Colon Carcinoma Metastatic in the Lung (tissue), 2 donors: ENCODE data around the gene ZMPSTE24.

GRCh38 chr1:40257618-40258408 lies at the start of gene ZMPSTE24:
ZMPSTE24 (plus strand) TSS chr1:40258236.
- PRO-cap, 2 experiments: peak in 2 of 2 experiments; most common plus-strand start chr1:40258218 (in 1); most common minus-strand start chr1:40257948 (in 2)

- PRO-cap, 2 experiments: no peak in any of the 2 experiments
Measured at GRCh38 chr1:40339093-40339435, 22.0 kb upstream of the COL9A2 start.

- PRO-cap, 2 experiments: no peak in any of the 2 experiments
Measured at GRCh38 chr1:40387255-40387971, 13.9 kb downstream of the SMAP2 start.

DNA sequence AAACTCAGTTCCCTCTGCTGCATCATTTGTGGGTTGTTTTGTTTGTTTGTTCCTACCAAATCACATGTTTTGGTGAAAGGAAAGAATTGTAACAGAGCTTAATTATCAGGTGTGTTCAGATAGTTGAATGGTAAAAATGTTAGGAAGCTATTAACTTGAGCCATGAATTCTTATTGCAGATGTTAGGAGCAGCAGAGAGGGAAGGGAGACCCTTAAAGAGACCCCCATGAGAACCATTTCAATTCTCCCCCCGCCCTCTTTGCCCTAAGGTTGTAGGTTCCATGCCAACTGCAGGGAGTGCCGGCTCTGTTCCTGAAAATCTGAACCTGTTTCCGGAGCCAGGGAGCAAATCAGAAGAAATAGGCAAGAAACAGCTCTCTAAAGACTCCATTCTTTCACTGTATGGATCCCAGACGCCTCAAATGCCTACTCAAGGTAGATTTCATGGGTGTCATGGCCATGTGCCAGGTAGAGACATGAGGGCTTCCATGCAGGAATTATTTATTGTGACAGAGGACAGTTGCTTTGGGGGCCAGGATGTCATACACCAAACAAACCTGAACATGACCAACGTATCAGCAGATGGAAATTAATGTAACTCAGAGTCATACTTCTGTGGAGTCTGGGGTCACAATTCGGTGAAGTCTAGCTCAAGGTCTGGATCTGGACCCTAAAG lies 34.2 kb upstream of the ZFP69B start:
- PRO-cap, 2 experiments: no peak in any of the 2 experiments

DNA sequence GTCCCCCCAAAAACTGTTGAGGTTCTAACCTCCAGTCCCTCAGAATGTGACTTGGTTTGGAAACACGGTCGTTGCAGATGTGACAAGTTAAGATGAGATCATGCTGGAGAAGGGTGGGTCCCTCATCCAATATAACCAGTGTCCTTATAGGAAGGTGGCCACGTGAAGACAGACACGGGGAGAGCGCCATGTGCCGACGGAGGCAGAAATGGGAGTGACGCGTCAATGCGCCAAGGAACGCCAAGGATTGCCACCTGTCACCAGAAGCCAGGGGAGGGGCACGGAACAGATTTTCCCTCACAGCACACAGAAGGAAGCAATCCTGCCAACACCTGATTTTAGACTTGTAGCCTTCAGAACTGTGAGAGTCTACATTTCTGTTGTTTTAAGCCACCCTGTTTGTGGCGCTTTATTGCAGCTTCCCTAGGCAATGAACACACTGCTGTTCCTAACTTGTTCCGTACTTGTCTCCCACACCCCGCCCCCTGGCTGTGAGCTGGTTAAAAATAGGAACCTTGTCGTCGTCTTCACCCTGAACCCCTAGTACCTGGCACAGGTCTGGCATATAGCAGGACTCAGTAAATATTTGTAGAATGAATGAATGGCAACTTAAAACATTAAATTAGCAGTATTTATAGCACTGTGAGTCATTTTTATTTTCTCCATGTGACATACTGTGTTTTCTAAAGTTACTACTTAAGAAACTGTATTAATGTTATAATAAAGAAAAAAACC lies 14.2 kb downstream of the RIMS3 start:
- PRO-cap, 2 experiments: no peak in any of the 2 experiments

DNA sequence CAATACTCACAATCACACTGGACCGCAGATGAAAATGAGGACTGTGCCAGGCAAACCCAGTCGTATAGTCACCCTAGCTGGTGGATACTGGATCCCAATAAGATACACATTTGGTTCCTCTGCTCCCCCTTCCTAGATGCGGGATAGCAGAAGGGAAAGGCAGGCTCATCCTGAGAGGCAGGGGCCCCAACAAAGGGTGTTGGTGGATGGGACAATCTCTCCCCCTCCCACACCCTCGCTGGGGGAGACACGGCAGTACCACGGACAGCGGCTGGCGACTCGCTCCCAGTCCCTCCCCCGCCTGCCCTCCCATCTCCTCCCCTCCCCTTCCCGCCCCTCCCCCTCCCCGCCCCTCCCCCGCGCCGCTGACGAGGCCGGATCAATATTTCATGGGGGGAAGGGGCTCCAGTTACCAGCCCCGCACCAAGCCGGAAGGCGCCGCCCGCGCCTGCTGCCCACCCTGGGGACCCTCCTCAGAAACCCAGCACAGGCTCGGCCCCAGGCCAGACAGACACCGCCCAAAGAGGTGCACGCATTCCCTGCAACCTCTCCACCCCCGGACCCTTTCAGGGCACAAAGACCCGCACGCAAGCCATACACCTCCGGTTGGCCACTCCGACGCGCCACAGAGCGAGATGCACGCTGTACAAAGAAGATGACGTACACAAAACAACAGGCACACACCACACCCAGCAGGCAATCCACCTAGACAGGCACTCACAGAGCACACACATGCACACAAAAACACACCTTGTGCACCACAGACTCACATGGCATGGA lies 11.5 kb downstream of the RIMS3 start:
- PRO-cap, 2 experiments: no peak in any of the 2 experiments

DNA sequence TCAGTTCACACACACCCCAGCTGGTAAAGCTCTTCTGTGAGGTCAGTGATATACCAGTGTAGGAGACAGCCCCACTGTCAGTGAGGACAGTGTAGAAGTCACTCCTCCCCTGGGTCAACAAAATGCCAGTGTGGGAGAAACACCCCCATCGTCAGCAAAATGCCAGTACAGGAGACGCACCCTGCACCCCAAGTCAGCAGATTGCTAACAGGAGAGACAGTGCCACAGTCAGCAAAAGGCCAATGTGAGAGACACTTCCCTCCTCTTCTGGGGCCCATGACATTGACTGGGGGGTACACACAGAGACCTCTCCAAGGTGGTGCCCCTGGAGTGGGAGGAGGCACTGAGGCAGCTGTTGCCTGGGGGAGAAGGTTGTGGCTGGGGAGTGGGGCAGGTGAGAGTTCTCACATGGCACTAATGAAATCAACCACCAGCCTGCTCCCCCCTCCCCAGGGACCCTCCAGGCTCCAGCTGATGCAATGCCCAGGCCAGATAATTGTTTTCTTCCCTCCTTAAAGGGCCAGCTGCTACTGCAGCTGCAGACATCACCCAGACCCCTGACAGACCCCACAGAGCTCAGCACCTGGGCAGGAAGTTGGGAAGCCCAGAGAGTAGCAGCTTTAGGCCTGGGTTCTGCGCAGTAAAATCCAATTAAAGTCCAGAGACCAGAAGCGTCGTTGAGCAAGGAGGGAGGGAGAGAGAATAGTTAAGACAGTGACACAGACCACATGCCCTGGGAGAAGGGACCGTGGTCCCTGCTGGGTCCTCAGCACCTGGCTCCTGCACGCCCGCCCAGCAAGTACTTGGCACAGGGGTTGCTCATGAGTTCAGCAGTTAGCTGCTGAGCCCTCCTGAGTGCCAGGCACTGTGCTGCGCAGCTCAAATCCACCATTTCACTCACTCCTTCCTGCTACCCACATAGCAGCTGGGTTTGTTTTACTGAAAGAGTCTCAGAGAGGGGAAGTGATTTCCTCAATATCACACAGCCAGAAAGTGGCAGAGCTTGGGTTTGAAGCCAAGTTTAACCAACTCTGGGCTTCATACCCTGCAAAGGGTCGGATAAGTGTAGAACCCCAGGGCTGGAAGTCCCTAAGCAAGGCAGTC lies 2.1 kb downstream of the RIMS3 start:
- PRO-cap, 2 experiments: no peak in any of the 2 experiments

- PRO-cap, 2 experiments: no peak in any of the 2 experiments
Measured at GRCh38 chr1:40743310-40743913, 40.2 kb upstream of the KCNQ4 start.

GRCh38 chr1:41013609-41014274 lies 7.8 kb downstream of the SLFNL1 start:
- PRO-cap, 2 experiments: peak in 1 of 2 experiments; most common plus-strand start chr1:41014116 (in 1); most common minus-strand start chr1:41013978 (in 1)

DNA sequence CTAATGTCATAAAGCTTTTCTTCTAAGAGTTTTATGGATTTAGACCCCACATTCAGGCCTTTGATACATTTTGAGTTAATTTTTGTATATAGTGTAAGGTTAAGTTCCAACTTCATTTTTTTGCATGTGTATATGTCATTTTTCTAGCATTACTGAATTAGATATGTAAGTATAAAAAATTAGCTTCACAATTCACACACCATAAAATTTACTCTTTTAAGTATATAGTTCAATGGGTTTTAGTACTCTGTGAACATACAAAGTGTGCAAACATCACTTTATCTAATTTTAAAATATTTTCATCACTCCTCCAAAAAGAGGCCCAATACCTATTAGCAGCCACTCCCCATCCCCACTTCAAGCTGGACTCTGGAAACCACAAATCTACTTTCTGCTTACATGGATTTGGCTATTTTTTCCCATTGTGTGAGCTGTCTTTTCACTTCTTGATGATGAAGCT lies 109.0 kb upstream of the SLFNL1 start:
- PRO-cap, 2 experiments: no peak in any of the 2 experiments

DNA sequence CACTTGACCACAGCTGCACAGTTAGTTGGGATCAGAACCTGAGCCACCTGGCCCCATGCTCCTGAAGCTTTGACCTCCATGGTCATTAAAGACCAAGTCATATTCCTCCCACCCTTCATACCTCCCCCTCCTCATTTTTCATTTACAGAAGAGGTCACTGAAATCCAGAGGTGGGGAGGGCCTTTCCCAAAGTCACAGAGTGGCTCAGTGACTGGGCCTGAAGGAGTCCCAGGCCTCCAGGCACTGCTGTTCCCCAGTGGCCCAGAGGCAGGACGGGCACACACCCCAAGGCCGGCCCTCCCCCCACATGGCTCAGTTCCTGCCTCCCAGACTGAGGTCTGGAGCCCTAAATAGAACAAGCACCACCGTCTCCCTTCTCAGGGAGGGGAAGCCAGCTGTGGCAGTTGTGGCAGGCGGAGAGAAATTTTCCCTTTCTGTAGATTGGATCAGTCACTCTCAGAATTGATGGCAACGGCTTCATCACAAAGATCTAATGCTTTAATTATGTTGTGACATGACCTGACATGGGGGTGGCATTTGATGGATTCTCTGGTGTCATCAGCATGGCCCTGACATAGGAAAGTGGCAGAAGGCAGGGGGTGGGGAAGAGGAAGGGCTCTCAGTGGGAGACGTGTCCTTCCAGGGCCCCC lies 77.7 kb upstream of the SCMH1 start:
- PRO-cap, 2 experiments: no peak in any of the 2 experiments

GRCh38 chr1:41357957-41358620 lies 116.0 kb upstream of the SCMH1 start:
- PRO-cap, 2 experiments: no peak in any of the 2 experiments

GRCh38 chr1:41380827-41381947 lies 103.3 kb downstream of the EDN2 start:
- PRO-cap, 2 experiments: peak in 1 of 2 experiments; most common plus-strand start chr1:41381218 (in 1)

DNA sequence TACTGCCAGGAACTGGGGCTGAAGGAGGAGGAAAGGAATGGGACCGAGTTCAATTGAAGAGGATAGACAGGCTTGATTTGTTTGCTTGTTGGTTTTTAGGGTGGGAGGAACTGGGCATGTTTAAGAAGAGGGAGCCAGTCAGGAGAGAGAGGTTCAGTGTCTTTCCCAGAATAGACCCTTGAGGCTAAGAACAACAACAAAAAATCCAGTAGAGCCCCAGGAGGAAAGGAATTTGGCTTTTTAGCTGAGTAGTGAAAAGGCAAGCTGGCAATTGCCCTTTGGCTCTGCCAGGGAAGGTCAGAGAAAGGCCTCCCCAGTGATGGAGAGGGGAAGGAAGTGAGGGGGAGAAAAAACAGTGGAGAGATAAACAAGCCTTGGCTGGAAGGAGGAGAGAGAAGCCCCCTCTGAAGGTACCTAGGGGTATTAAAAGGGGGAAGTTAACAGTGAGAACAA lies 34.8 kb downstream of the EDN2 start:
- PRO-cap, 2 experiments: no peak in any of the 2 experiments

- PRO-cap, 2 experiments: no peak in any of the 2 experiments
Measured at GRCh38 chr1:41482127-41483011, 2.1 kb downstream of the EDN2 start.

DNA sequence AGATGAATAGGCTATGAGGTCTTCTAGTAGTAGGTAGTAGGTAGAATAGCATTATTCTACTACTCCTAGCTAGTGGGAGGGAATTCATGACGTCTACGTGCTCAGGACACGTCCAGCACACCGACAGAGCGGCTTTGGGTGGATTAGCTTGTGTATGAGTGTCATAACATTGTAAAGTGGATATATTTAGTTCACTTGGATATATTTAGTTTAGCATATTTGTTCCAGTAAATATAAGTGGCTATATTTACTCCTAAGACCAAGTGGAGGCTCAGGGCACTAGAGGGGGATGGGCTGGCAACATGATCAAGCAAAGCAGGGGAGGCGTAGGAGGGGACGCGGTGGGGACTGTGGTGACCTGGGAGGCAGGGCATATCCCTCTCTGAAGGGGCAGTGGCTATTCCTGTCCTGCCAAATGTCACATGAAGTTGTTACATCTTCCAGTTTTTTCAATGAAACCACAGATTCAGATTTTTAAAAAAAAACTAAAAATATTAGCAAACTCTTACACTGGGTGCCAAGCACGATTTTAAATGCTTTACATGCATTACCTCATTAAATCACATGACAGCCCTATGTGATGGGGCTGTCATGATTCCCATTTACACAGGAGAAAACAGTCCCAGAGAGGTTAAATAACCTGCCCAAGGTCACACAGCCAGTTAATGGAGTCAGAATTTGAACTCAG lies 51.9 kb upstream of the EDN2 start:
- PRO-cap, 2 experiments: no peak in any of the 2 experiments

DNA sequence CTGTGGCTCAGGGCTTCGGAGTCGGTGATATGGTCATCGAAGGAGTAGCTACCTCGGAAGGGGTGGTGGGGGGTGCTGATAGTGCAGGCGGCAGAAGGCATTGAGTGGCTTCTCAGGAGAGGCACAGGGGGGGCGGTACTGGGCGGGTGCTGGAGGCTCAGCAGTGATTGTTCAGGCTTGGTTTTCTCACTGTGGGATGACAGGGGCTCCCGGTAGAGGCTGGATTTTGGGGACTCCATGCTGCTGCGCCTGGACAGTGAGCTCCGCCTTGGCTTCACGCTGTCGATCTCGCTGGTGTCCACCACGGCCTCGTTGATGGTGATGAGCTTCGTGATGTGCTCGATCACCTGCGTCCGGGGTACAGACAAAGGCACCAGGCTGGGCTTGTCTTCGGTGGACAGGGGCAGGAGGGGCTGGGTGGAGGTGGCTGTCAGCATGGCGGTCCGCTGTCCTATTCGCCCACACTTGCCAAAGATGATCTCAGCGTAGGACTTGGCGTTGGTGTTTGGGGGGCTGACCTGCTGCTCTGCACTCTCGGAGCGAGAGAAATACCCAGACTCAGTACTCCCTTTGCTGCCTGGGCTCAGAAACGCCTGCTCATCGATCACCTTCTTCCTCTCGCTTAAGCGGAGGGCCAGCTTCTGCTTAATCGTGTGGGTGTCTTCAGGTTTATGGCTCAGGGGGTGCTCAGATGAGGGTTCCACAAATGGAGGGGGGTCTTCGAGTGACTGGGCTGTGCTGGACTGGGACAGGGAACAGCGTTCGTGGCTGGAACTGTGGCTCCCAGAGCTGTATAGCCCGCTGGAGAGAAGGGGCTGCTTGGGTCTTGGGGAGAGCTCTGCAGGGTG lies 98.8 kb upstream of the EDN2 start:
- PRO-cap, 2 experiments: no peak in any of the 2 experiments

- PRO-cap, 2 experiments: peak in 2 of 2 experiments; most common plus-strand start chr1:41662458 (in 2); most common minus-strand start chr1:41662186 (in 1)
Measured at GRCh38 chr1:41662082-41662557, 177.6 kb upstream of the EDN2 start.

DNA sequence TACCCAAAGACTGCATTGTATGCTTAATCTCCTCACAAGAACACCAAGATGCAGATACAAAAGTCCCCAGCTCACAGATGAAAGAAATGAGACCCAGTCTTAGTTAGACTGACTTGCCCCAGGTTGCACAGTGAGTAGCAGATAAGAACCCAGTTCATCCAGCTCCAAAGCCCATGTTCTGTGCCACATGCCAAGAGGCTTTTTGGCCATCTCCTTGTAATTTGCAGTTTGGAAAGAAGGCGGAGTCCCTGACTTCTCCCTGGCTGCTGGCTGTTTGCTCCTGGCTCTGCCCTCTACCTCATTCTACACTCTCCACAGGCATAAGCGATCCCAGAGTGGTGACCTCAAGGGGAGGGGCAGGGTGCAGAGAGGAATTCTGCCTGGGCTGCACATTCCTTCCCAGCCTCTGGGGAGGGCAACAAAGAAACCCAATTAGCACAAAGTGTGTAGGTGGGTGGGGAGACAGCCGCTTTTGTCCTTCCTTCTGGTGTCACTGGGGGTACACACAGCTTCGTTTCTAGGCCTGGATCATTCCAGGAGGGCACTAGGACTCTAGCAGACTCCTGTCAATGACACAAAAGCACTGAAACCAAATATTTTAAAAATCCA lies 95.3 kb downstream of the HIVEP3 start:
- PRO-cap, 2 experiments: no peak in any of the 2 experiments

DNA sequence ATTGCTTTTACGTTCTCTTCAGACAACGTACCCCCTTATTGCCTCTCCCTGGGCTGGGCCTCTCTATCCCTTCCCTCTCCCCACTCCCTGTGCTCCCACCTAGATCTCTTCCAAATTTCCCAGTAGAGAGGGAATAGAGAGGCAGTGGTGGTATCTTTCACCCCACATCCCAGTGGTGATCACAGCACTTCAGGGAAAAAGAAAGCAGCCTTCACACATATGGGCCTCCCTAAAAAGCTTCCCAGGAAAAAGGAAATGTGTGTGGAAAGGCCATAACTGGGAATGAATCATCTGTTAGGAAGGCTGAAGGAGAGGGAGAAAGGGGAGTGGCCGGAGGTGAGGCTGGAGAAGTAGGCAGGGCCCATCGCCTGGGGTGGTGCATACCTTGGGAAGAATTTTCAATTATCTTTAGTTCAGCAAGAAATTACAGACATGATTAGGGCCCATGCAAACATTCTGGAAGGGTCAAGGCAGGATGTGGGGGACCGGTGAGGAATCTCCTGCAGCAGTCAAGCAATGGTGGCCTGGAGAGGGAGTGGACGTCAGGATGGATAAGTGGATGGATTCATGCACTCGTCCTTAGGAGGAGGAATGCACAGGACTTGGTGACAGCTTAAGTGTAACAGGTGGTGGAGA lies 18.1 kb downstream of the HIVEP3 start:
- PRO-cap, 2 experiments: no peak in any of the 2 experiments